Melanocyte of skin (primary cell): ENCODE measurements around a stretch of chr2.

DNA sequence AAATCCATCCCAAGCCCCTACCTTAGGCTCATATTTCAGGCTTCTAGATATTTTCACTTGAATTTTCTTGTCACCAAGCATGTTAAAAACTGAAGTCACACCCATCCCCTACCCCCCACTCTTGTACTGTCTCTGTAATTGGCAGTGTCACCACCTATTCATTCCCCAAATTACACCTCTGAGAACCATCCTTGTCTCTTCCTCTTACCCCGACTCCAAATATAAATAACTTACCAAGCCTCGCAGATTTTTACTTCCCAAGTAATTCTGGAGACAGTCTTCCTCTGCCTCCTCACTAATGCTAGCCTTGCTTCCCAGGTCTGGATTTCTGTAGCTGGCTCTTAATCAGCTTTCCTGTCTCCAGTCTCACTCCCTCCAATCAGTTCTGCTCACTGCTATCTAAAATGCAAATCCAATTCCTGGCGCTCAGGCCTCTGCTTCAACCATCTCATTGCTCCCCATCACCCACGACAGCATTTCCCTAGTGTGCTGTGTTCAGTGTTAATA lies 1.3 kb upstream of the PUM2 start:
- CAGE, long polyA plus RNA, 2 experiments = no peak in any of the 2 experiments

DNA sequence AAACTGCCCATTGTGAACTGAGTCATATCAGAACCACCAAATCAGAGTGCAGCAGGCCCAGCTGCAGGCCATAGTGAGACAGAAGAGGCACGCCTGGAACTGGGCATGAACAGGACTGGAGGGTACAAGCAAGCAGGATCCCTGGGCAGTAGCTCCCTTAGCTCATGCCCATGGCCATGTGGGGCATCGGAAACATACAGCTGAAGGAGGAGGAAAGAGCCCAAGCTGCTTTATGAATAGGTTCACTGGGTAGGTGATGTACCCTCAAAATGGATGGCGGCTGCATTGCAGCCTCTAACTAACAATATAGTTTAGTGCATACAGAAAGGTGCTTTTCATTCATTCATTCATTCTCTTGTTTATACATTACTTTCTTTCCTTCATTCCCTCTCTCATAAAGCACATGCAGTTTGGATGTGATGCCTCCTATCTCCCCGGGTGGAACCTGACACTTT lies 18.6 kb upstream of the RHOB start:
- CAGE, long polyA plus RNA, 2 experiments = no peak in any of the 2 experiments

- CAGE, long polyA plus RNA, 2 experiments = no peak in any of the 2 experiments
Observed at GRCh38 chr2:20456924-20457392, 10.1 kb downstream of the RHOB start.

DNA sequence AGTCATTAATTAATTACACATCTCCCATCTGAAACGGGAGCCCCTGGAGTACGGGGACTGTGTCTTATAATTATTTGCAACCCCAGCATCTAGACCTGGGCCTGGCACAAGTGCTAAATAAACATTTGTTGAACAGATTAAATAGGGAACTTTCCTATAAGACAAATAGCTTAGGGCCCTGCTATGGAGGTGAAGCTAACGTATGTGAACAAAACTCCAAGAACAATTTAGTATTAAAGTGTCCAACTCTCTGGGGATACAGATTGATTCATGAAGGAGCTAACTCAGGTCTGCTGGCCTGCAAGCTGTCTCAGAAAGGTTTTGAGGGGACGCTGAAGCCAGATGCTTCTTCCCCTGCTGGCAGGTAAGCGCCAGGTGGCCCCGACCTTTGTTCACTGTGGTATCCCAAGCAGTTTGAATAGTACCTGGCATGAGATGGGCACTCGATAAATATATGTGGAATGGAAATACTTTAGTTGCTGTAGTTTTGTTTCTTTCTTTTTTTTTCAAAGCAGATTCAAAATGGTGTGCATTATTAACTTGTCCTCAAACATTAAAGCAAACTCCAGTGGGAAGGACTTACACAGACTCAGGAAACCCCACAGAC lies 22.2 kb downstream of the RHOB start:
- CAGE, long polyA plus RNA, 2 experiments = no peak in any of the 2 experiments

DNA sequence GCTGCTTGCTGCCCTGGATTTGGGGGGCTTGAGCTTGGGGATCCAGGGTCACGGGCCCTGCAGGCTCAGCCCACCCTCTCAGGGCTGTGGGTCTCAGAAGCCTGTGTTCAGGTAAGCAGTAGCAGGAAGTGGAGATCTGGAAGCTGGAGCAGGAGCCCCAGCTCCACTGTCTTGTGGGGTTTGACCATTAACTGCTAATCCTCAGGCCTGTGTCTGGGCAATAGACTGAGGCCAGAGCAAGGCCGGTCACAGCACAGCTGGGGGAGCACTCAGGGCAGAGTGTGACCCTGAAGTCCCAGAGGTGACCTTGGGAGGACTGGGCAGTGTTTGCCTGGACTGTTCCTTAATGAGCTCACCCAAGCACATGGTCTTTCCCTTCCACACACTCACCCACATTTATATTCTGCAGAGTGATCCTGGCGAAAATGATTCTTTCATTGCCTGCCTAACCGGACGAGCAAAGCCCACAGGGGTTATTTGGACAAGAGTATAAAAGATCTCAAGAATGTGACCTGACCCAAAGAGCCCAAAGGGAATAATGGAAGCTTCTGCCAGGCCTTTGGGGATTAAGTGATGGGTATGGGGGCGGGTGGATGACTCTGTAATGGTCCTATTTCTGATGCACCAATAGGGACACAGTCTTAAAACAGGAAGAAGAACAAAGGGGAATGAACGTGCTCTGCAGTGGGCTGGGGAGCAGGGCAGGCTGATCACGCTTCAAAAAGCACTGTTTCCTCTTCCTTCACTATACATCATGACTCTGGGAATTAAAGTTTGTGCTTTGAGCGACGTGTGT lies 27.3 kb downstream of the RHOB start:
- CAGE, long polyA plus RNA, 2 experiments = no peak in any of the 2 experiments

- CAGE, long polyA plus RNA, 2 experiments = no peak in any of the 2 experiments
Observed at GRCh38 chr2:20483172-20483953, 36.5 kb downstream of the RHOB start.

- CAGE, long polyA plus RNA, 2 experiments = no peak in any of the 2 experiments
Observed at GRCh38 chr2:20525213-20525990, 78.5 kb downstream of the RHOB start.

- CAGE, long polyA plus RNA, 2 experiments = no peak in any of the 2 experiments
Observed at GRCh38 chr2:20539876-20540607, 93.2 kb downstream of the RHOB start.

GRCh38 chr2:20595200-20595864 lies 55.6 kb downstream of the HS1BP3 start:
- CAGE, long polyA plus RNA, 2 experiments = no peak in any of the 2 experiments

GRCh38 chr2:20599888-20600608 lies 50.9 kb downstream of the HS1BP3 start:
- CAGE, long polyA plus RNA, 2 experiments = no peak in any of the 2 experiments

- CAGE, long polyA plus RNA, 2 experiments = no peak in any of the 2 experiments
Observed at GRCh38 chr2:20604445-20605333, 46.2 kb downstream of the HS1BP3 start.

- CAGE, long polyA plus RNA, 2 experiments = no peak in any of the 2 experiments
Observed at GRCh38 chr2:20620309-20620736, 30.6 kb downstream of the HS1BP3 start.

- CAGE, long polyA plus RNA, 2 experiments = no peak in any of the 2 experiments
Observed at GRCh38 chr2:20675643-20676680, 9.0 kb downstream of the GDF7 start.

- CAGE, long polyA plus RNA, 2 experiments = no peak in any of the 2 experiments
Observed at GRCh38 chr2:20780838-20781273, 42.0 kb downstream of the LDAH start.

GRCh38 chr2:21007198-21008444 lies 36.3 kb downstream of the APOB start:
- CAGE, long polyA plus RNA, 2 experiments = no peak in any of the 2 experiments

DNA sequence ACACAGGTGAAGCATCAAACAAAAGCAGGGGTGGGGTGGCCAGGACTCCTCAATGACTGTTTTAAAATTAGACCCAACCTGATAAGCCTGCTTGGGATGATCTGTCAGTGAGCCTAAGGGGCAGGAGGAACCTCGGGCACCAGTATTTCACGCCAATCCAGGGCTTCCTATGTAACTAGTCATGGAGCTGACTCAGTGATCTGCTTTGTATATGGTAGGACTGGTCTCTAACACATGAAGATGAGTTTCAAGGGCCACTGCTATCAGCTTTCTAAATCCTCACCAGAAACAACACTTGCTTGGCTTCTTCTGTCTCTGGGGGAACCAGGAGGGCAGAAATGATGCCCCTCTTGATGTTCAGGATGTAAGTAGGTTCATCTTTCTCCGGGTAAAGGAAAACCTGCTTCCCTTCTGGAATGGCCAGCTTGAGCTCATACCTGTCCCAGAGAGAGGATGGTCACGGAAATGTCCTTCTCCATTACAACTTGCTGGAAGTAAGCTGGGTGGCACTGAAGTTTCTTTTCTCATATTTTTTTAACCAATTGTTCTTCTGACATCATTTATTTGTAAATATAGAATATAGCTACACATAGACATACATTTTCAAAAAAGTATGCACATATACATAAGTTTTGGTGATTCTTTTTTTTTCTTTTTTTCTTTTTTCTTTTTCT lies 6.1 kb downstream of the APOB start:
- CAGE, long polyA plus RNA, 2 experiments = no peak in any of the 2 experiments

DNA sequence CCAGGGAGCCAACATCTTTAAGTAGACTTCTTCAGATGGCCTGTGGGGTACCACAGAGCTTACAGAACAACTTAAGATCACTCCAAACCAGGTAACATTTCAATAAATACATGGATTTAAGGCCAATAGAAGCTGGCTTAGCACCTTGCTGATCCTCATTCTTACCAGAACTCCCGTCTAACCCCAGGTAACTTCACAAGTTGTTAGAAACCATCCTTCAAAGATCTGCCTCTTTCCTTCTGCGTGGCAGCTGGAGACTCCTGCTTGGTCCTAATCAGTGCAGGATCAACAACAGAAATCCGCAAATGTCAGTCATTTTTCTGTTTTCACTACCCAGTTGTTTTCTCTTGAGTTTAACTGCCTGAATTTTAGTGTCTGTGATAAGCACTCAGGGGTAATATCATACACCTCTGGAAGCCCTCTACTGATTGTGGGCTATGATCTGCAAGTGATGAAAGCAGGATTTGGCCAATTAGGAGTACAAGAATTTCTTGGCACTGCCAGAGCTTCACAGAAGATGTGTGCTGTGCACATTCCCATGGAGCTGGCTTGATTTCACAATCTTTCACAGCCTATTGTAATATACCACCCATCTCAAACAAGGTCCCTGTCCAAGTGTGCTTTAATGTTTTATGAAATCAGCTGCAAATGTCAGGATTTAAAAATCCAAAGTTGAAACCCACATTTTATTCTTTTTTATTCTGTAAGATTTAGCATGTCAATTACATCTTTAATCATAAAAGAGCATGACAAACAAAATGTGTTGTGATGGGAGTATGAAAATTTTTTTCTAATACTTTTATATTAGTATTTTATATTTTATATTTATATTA lies 27.4 kb upstream of the TDRD15 start:
- CAGE, long polyA plus RNA, 2 experiments = no peak in any of the 2 experiments

DNA sequence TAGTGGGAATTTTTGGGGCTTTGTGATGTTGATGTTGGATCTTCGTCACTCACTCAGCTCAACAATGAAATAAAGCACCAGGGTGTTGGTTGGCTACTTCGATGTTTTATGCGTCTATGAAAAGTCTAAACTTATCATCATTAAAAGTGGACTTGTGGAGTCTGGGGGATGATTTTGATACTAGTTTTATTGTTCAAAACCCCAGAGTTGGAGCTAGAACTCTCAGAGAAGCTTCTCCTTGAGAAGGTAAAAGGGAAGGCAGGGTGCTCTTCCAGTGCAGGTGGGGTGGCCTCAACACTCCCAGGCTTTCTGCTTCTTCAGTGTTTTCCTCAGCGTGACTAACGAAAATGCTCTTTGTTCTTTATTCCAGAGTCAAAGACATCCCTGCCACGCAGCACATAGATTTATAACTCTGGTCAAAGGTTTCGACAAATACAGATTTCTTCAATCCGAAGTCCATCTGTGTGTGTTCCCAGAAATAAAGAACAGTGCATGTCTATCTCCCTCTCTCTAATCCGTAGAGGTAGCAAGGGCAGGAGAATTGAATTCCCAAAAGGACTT lies 26.6 kb upstream of the TDRD15 start:
- CAGE, long polyA plus RNA, 2 experiments = no peak in any of the 2 experiments

- CAGE, long polyA plus RNA, 2 experiments = no peak in any of the 2 experiments
Observed at GRCh38 chr2:21423292-21423660, 299.5 kb downstream of the TDRD15 start.

DNA sequence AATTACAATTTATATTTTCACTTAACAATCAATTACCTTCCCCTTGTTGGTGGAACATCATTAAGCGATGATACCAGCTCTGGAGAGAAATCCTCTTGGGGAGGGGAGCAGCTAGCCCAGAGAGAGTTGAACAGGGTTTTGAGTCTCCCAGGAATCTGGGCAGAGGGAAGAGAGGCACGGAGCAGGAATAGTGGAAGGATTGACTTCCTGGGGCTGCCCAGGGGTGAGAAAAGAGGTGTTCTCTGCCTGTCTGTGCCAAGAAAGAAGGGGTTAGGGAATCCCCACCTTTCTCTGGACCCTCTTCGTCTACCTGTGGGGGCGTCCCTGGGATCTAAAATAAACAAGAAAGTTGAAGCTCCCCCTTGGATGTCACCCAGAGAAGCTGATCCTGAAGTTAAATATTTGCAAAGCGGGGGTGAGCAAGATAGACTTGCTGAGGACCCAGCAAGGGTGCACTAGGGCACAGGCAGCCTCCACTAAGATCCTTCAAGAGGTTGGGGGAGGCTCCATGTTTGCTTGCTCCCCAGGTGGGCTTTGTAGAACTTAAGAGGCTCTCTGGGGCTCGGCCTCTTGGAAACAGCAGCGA lies 186.1 kb upstream of the KLHL29 start:
- CAGE, long polyA plus RNA, 2 experiments = no peak in any of the 2 experiments